Left colon (tissue), 1 donor: ENCODE results near the genes PRCC, ARHGEF11 and ETV3.

DNA sequence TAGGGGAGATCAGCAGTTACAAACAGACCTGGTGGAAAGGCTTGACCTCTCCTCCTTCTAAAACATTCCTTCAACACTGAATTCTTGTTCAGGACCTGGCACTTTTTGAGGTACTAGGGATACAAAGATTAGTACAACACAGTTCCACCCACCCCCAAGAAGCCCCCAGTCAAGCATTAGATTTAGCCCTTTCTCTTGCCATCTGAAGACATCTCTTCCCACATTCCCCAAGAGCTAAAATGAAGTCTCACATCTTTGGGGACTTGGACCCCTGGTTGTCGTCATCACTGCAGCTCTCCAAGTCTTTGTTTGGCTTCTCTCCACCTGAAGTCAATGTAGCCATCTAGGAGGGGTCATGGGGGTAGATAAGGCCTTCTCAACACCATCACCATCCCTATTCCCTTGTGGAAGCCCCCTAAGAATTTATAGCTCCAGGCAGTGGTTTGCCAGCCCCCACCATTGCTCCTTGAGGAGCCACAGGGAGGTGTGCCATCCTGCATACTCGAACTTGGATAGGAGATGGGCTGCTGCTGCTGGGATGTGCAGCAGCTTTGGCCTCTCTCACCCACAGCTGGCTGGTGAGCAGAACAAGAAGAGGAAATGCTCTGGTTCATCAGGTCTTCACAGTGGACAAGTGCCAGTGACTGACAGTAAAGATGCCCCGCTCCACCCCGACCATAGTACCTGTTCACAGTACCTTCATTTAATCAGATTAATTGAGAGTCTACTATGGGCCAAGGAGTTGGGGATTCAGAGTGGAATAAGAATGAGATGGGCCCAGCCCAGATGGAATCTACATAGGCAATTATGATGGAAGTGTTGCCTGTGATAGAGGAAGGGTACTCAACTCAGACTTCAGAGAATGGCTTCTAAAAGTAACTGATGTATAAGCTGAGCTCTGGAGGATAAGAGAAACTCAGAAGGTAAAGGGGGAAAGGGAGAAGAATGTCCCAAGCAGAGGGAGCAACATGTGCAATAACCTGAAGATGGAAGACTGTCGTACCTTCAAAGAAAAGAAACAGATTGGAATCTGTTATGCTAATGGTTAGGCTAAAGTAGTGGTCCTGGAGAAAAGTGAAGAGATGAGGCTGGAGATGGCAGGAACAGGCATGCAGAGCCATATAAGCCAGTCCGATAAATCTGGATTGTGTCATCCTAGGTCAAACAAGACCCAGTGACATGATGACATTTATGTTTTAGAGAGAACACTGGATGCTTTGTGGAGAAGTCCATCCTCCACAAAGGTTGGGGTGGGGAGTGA lies 5.0 kb downstream of the NAXE start:
- PRO-cap: no peak

DNA sequence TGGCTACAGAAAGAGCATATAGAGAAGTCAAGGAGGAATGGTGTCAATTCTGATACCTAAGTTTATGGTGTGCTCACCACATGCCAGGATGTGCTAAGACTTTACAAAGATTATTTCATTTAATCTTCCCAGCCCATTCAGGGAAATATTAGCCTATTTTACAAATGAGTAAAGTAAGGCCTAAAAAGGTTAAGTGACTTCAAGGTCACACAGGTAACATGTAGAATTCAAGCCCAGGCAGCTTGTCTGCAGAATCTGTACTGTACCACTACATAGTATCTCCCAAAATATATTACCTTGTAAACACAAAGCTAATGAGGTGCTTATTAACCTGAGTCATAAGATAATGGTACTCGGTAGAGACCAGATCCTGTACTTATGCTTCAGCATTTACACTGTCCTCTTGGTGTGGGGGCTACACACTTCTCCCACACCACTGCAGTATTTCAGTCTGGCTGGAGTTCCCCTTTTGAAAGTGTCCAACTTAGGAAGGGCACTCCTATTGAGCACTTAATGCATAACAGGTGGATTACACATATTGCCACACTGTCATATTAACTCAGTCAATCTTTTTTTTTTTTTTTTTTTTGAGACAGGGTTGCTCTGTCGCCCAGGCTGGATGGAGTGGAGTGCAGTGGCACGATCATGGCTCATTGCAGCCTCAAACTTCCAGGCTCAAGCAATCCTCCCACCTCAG lies 8.1 kb downstream of the NAXE start:
- PRO-cap: no peak

DNA sequence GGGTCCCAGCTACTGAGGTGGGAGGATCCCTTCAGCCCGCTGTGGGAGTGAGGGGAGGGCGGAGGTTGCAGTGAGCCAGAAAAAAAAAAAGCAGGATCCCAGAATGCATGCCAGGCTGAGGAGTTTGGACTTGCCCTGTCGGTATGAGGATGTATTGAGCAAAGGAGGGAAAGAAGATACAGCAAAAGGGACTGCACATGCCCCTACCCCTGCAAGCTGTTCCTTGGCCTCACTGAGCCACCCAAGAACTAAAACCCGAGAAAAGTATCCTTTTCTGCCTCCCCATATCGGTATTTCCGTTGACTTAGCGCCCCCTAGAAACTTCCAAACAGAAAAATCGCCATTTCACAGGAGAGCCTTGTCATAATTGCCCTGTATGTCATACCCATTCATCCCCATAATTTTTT lies 11.0 kb downstream of the NAXE start:
- PRO-cap: no peak

DNA sequence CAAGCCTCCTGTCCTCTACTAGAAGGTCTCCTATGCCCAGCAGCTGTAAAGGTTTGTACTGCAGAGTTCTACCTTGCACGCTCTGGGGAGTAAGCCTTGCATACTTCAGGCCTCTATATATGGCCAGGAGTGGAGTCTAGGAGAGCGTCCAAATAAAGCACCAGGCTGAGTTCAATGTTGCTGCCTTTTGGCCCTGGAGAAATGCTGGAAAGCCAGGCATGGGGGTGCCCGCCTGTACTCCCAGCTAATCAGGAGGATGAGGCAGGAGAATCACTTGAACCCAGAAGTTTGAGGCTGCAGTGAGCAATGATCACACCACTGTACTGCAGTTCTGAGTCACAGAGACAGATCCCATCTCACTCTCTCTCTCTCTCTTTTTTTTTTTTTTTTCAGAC lies 4.0 kb upstream of the HAPLN2 start:
- PRO-cap: no peak

DNA sequence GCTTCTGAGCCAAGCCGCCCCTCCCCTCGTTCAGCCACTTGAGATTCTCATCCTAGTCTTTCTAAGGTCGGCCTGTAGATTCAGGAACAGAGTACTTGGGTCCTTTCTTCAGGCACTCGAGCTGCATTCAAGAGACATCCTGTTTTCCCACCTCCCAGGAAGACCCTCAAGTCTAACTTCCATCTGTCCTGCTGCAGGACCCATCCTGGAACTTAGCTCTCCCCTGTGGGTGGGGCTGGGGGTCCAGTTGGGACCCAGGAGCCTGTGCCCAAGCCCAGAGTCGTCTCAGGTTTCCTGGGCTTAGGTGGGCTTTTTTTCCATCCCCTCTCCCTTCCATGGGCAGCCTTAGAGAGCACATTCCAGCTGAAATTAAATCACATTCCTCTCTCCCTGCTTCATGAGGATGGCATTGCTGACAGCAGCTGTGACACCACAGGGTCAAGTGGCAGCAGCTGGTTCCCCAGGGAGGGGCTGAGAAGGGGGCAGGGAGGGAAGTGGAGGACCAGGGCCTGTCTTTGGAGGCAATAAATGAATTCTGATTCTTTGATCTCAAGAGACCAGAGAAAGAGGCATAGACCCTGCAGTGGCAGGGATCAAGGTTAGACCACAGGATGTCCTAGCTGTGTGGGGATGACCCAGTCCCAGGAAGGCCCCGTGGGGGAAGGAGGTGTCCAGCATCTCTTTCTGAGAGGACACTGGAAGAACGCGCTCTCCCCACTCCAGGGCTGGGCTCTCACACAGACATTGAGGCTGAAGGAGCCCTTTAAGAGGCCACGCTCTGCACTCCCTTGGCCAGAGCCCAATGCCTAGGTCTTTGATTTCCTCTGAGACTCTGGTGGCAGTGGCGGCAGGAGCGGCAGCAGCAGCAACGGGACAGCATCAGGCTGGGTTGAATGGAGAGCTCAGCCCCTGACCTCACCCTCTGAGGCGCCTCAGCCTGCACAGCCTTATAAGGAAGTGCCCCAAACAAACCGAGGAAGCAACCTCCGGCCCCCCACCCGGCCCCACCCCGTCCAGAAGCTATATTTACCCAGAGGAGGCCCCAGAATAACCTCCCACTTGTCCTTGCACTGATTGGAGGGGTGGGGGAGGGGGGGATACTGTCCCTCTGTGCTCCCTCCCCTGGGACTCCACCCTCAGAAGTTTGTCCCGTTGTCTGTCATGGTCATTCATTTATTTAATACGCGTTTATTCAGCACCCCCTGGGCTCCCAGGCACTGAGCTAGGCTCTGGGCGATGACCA lies 12.6 kb downstream of the NES start:
- PRO-cap: bidirectional peak, plus-strand start at position 838 of the sequence, minus-strand start at position 924 of the sequence

DNA sequence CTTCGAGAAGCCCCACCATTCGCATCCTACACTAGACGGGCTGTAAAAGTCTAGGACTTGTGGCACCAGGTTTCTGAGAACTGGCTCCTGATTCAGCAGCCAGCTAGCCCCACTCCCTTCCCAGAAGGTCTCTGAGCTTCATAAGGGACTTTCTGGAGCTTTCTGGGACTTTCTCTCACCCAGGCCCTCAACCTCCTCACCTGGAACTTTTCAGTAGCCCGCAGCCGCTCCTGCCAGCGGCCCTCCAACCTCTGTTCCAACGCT lies 993 bp downstream of the NES start:
- PRO-cap: no peak

DNA sequence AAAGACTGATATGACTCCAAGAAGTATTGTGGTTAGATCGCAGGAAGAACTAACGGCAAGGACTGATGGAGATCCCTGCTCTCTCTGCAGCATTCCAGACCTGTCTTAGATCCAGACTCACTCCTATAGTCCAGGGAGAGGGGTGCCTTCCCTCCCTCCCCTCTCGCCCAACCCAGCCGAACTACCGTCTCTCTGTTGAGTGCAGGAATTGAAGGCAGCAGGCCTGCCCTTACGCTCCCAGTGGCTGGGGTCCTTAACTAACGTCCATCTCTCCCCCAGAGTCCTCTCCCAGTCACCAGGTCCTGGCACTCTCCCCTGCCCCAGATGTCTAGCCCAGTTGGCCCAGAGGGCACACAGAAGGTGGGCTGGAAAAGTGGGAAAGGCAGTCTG lies 1.2 kb downstream of the CRABP2 start:
- PRO-cap: no peak

GRCh38 chr1:156725345-156726511 lies 2.5 kb upstream of the METTL25B start:
- PRO-cap: no peak

GRCh38 chr1:156741777-156742804 lies 1.2 kb upstream of the MRPL24 start:
- PRO-cap: no peak

DNA sequence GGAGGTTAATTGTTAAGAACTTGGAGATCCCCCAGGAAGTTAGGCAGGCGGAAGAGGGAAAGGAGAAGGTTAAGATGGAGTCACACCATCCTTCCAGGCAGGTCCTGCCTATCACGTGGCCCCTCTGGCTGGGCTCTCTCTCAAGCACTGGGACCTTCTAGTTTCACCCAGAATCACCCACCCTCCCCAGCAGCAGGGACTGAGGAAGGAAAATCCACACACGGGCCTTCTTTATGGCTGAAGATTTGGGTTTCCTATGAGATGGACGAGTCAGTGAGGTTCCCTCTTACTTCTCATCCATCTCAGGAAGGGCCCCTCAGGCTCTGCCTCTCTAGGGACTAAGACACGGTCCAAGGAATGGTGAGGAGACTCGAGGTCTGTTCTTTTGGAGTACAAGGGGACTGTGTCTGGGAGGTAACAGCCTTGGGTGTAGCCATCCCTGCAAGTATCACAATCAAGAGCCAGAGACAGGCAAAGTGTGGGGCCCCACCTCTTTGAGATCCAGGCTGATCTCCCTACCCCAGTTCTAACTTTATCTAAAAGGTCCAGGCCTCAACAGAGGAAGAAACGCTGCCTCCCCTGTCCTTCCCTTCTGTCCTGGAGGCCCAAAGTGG lies 2.4 kb downstream of the HDGF start:
- PRO-cap: bidirectional peak, plus-strand start at position 54 of the sequence, minus-strand start outside the sequence

DNA sequence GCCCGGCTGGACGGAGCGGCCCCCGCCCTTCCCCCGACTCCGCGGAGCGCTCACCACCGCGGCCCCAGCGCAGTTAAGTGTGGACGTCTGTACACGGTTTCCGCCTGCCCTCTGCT lies 367 bp upstream of the HDGF start:
- PRO-cap: bidirectional peak, plus-strand start at position 72 of the sequence, minus-strand start outside the sequence

- PRO-cap: unidirectional peak, minus-strand start at chr1:156767097; unidirectional peak, minus-strand start at chr1:156767161; unidirectional peak, plus-strand start at chr1:156767500; unidirectional peak, plus-strand start at chr1:156767539
These were observed at the start of gene PRCC for GRCh38 chr1:156767023-156767719. PRCC (plus strand) TSS chr1:156767535.

GRCh38 chr1:156807365-156808125 lies 9.1 kb downstream of the SH2D2A start:
- PRO-cap: no peak

DNA sequence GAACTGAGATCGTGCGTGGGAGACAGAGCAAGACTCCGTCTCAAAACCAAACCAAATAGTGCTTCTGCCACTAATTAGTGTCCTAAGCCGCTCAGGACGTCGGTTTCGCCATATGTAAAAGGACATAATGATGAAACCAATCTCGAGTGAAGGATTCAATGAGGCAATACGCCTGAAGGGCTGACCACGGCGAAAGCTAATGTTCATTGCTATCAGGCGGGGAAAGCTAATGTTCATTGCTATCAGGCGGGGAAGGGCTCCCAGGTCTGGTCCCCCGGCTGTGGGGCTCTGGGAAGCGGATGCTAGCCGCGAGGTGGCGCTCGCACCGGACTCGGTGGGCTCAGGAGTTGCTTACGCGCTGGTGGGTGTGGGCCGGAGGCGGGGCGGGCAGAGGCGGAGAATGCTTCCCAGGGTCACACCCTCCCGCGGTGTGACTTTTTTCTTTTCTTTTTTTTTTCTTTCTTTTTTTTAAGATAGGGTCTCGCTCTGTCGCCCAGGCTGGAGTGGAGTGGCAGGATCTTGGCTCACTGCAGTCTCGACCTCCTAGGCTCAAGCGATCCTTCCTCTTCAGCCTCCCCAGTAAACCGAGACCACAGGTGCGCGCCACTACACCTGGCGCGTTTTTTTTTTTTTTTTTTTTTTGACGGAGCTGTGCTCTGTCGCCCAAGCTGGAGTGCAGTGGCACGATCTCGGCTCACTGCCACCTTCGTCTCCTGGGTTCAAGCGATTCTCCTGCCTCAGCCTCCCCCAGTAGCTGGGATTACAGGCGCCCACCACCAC lies 1.2 kb upstream of the PEAR1 start:
- PRO-cap: unidirectional peak, plus-strand start at position 390 of the sequence

DNA sequence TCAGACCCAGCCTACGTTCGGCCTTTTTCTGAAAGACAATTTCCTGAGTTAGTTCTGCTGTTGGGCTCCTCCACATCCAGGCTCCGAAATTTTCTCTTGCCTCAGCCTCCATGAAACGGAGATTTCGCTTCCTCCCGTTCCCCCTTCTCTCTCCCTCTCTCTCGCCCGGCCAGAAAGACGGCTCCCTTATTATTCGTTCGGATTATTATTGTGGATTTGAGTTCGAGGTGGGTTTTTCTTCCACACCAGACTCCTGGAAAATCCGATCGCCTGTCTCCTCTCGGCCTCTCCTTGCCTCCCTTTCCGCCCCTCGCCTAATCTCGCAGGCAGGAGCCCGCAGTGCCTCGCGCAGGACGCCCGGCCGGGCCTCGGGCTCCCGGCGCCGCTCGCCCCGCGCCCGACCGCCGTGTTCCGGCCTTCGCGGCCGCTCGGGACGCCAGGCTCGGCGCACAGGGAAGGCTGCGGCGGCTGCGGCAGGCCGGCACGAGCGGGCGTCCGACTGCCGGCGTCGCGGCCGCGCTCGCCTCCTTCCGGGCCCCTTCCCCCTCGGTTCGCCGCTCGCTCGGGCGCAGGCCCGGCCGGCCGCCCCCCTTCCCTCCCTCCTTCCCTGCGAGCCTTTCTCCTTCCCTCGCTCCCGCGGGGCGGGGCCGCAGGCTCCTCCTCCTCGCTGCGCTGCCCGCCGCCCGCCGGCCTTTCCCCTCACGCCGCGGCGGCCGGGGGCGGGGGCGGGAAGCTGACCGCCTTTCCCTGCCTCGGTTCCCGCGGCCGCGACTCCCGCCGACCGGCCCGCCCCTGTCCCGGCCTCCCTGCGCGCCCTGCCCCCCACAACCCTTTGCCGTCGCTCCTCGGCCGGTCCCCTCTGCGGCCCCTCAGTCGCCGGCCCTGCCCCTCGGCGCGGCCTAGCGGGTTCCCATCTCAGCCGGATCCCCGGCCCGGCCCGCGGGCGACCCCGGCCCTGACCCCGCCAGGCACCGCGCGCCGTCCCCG lies at the start of gene ARHGEF11:
Gene ARHGEF11, minus strand, starts transcription at position 501 of the 987 bp plus-strand sequence.
- PRO-cap: unidirectional peak, plus-strand start at position 51 of the sequence; bidirectional peak, plus-strand start at position 702 of the sequence, minus-strand start at position 604 of the sequence

DNA sequence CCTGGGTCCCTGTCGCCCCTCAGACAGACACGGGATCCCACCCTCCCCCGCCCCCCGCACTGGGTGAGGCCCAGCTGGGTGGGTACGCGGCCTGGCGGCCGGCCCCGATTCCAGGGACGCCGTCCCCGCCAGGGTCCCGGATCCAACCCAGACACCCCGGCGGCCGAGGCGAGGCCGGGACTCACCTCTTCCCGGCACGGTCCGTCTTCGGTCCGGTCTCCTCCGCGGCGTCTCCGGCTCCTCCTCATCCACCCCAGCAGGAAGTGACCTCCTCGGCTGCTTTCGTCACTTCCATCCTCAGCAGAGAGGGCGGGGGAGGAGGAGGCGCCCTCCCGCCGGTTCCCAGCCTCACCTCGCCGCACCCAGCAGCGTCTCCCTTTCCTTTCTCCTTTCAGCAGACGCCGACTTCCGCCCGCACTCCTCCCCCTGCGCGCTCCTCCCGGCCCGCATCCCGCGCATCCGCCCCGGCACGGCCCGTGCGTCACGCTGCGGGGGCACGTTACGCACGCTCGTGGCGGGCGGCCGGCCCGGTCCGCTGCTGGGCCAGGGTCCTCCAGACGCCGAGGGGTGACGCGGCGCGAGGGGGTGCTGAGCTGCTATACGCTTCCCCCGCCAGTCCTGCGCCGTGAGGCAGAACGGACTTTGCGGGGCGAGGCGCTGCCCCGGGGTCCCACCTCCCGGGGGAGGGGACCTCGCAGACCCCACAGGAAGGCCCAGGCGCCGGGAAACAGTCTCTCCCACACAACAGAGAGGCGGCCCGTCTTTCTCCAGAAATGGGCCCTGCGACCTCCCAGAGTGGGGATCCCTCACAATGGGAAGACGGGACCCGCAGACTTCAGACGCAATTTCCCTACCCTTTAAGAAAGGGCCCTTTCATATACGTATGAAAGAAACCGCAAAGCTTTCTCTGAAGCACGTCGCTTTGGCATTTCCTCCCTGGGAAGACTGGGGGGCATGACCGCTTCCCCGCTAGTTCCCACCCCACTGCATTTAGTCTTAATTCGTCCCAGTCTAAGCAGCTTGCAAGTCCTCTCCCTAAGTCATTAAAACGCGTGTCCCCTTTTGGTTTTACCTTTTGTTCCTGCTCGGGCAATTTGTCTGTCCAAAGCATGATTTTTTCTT lies at the start of gene ETV3:
Gene ETV3, minus strand, starts transcription at position 265 of the 1,122 bp plus-strand sequence.
- PRO-cap: bidirectional peak, plus-strand start at position 477 of the sequence, minus-strand start at position 235 of the sequence; bidirectional peak, plus-strand start at position 936 of the sequence, minus-strand start at position 775 of the sequence

- PRO-cap: no peak
These were observed 28.2 kb downstream of the FCRL5 start for GRCh38 chr1:157523989-157524602.

- PRO-cap: no peak
These were observed 10.3 kb upstream of the FCRL5 start for GRCh38 chr1:157562619-157563077.

DNA sequence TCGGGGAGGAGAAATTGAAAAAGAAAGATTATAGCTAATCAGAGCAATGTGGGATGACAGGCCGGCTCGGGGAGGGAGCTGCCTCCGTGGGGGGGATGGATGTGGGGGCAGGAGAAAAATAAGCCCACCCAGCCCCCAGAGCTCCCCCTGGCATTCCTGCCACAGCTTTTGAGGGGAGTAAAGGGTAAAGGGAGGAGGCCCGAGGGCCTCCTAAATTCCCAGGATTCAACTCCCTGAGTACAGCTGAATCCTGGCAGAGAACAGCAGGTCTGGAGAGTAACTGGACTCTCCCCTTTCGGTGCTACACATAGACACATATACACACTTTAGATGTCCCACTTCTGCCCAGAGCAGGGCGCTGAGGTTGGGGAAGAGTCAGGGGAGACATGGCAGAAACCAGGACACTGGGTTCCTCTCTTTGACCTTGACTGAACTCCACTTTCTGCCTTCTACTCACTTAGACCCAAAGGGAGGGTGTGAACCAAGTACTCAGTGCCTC lies 3.0 kb downstream of the KIRREL1 start:
- PRO-cap: no peak

GRCh38 chr1:158018870-158019854 lies 25.7 kb downstream of the KIRREL1 start:
- PRO-cap: unidirectional peak, plus-strand start at chr1:158019738